ENCODE results near the gene OR6Y1.

- PRO-cap = no peak
Measured at GRCh38 chr1:156803624-156804263, 12.9 kb downstream of the SH2D2A start.

- PRO-cap = no peak
Measured at GRCh38 chr1:156845229-156845564, 13.7 kb downstream of the INSRR start.

- PRO-cap = no peak
Measured at GRCh38 chr1:156859954-156860456, 660 bp upstream of the NTRK1 start.

GRCh38 chr1:156866526-156867012 is 5.9 kb downstream of the NTRK1 start:
- PRO-cap = no peak

DNA sequence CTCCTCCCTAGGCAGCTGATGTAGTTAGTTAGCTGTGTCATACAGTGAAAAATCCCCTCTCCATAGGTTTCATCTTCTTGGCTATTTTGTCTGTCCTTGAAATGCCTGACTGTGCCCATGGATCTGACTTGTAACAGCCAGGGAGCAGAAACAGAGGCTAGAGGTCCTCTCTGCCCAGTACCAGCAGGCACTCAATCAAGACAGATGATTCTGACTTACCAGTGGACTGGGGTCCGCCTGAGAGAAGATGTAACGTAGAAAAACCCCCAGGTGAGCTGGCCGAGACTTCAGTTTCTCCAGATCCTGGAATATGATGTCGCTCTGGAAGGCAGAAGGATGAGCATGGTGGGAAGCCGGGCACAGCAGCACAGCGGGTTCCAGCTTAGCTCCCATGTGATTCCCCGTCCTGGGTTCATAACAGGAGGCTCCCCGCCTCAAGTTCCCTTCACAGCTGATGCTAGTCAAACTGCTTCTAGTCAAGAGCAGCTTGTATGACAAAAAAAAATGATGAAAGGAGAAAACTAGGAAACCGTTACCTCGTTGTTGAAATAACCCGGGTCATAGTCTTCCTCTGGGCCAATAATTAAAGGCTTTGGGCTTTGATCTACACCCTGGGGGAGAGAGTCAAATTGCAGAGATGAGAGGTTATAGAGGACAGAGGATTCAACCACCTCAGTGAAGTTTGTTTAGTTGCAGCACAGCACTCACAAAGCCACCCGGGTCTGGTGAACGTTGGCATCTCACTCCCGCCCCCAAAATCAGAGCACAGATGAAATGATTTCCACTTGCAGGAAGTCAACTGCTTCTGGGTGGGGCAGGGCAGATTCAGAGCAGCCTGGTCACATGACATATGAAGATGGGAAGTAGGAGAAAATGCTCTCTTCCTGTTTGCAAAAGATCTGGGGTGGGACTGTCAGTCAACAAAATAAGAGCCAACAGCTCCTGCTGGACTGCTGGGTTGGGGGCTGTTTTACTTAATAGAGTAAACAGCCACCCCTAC is 42.9 kb downstream of the LRRC71 start:
- PRO-cap = no peak

GRCh38 chr1:157033511-157034234 is 11.9 kb downstream of the ARHGEF11 start:
- PRO-cap = no peak

DNA sequence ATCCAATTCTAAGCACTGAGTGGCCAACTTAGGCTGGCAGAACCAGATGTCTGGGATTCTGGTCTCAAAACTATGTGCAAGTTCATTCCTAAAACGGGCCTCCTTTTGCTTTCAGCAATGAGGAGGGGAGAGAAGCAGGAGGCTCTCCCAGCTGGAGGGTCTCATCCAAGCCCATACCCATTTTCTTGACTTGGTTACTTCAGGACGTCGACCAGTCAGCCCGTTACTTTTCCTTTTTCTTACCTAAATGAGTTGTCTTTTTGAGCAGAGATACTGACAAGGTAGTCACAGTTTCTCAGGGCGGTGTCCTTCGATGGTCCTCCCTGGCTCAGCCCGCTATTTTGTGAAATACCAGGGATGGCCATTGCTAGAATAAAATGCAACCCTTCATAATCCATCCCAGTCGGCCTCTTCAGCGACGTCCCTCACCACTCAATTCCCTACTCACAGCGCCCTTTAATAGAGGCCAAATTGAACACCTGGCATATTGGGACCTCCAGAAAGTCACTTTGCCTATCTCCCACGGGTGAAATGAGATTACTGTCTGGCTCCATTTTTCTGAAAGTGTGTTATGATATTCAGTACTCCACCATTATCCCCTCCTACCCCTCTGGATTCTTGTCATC is 18.2 kb downstream of the ETV3 start:
- PRO-cap = no peak

- PRO-cap = no peak
Measured at GRCh38 chr1:157122687-157123868, 15.1 kb downstream of the ETV3 start.

DNA sequence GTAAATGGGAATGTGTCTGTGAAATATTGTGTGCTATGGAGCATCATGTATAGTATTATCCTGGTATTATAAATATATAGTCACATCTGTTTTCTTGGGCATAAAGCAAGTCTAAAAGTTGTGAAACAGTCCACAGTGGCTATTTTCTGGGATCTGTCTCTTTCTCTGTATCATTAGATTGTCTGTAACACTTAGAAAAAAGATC is 110.9 kb upstream of the ETV3 start:
- PRO-cap = no peak

DNA sequence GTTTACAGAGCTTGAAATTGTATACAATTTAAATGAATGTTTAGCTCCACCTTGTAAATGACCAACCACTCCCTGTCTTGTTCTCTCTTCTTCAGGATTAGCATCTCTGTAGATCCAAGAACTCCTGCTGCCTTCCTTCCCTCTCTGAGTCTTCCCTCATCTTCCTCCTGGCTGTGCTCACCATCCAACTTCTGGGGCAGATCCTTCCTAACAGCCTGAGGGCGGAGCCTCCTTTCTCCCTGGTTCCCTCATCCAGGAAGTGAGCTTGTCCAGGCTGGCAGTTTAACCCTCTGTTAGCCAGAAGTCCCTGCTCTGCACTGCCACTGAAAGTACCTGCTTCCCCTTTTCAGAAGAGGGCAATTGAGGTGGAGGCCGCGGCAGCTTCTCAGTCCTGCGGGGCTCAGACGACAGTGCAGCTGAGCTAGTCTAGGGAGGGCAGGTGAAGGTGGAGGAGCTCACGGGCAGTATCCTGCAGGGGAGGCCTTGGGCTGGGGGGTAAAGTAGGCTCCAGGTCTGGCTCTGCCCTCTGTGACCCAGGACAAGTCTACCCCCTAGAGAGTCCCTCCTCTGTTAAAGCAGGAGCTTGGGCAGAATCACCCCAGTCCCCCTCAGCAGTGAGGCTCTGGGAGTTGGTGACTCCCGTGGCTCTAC is 149.1 kb downstream of the FCRL5 start:
- PRO-cap = no peak

DNA sequence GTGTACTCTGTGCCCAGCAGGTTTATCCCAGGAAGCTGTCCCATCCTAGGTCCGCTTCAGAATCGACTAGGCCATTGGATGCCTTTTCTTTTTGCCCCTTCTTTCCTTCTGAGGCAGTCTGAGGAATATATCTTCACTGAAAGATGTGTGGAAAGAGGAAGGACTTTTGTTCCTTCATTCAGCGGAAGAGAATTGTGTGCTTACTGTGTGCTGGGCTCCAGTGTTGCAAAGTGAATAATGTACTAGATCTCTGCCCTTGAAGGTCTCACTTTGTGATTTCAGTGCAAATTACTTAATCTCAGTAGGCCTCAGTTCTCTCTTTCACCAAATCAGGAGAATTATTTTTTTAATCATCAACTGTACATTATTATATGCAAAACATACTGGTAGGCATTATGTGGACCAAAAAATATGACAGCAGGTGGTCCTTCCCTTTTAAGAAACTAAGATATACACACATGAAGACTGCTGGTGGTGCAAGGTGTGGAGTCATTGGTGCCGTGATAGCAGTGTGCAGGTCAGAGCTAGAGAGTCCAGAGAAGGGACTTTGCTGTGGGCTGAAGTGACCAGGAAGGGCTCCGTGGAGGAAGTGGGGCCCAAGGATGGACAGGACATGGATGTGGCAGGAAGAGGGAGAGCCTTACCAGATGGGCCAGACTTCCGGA is 7.7 kb downstream of the KIRREL1 start:
- PRO-cap = no peak

GRCh38 chr1:158554282-158554838 is at the start of gene OR6Y1:
OR6Y1 (minus strand) TSS chr1:158554405.
- PRO-cap = no peak

DNA sequence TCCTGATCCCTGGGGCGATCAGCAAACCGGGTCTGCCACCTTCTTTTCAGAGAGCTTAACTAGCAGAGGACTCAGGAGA is 93 bp downstream of the AIM2 start:
- PRO-cap = no peak

- PRO-cap = no peak
Measured at GRCh38 chr1:159203961-159204660, 564 bp upstream of the ACKR1 start.

DNA sequence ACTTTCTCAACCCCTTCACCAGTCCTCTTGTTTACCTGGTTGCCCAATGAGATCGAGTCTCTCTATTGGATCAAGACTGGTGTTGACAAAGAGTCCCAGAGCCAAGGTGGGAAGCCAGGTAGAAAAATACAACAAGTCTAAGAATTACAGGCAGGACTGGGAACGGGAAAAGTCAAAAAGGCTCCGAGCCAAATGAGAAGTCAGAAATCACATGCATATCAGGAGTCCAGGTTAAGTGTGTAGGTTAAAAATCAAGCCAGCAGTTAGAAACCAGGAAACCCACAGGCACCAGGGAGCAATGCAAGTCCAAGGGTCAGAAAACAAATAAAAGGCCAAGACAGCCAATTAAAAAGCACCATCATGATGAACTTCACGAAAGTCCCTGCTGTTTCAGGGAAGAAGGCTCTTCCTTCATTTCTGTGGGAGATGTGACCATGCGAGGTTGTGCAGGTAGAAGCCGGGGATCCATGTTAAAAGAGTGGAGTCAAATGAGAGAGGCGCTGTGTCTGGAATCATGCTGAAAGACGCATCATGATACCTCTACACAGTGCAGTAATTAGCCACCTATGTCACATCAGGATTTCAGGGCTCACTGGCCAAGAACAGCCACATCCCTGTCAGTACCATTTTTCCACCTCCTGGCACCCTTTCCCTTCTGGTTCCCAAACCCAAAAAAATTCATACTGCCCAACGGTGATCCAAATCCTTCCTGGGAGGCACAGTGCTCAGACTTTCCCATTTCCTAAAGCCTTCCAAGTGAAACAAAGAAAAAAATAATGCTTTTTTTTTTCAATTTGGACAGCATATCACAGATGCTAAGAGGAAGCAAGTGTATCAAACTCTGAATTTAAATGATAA is 27.1 kb upstream of the DUSP23 start:
- PRO-cap = no peak

GRCh38 chr1:159829206-159829508 is 2.5 kb downstream of the SLAMF8 start:
- PRO-cap = no peak

GRCh38 chr1:159854741-159855404 is 7.6 kb downstream of the VSIG8 start:
- PRO-cap = bidirectional peak, plus-strand start at chr1:159854847, minus-strand start at chr1:159854824

- PRO-cap = no peak
Measured at GRCh38 chr1:159900912-159901212, 897 bp upstream of the CFAP45 start.

GRCh38 chr1:159921875-159922819 is 3.2 kb downstream of the TAGLN2 start:
- PRO-cap = no peak

DNA sequence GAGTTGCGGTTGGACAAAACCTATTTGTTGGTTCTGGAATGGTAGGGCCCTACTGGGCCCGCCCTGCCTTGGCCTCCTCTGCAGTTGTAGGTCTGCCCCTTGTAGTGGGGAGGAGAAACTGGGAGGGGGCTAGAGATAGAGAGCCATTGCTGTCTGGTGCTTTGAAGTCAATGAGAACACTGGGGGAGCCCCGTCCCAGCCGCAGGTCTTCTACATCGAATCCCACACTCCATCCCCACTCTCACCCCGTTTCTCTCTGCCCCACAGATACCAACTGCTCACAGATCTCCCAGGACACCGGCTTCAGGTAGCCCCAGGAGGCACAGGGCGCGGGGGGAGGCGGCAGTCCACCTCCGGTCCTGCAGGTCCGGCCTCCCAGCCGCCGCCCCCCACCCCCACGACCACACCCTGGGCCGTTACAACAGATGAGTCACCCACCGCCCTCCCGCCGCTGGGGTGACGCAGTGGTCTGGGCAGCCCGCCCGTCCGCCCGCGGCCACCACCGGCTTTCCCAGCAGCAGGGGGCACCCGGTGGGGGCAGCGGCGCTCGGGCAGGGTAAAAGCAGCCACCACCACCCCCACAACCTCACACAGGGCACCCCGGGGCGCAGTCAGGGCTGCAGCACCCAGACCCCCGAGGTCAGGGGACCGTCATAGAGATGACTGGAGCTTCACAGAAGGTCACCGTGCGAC is 949 bp downstream of the TAGLN2 start:
- PRO-cap = bidirectional peak, plus-strand start at position 527 of the sequence, minus-strand start at position 399 of the sequence